Fibroblast of villous mesenchyme (primary cell): ENCODE measurements around a stretch of chr3.

DNA sequence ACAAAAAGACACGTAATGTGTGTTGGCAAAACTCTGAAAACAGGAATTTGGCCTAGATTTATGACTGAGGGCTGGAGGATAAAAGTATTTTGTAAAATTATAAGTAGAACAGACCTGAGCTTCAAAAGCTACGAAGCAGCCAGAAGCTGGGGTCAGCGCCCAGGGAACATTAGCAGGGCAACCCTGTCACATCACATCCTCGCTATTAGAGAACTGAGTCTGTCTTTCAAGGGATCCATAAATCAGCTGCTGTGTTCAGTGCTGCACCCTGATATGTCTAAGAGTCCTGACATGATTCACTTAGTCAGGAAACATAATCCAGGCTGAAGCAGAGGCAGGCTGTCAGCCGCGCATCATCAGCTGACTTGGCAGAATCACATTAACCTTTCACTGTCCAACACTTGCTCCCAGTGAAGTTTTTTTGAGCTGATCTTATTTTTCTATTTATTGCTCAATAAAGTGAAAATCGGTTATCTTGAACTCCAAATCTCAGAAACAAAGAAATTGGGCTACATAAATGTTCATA lies 23.5 kb downstream of the MYH15 start:
- CAGE, long polyA plus RNA = no peak

DNA sequence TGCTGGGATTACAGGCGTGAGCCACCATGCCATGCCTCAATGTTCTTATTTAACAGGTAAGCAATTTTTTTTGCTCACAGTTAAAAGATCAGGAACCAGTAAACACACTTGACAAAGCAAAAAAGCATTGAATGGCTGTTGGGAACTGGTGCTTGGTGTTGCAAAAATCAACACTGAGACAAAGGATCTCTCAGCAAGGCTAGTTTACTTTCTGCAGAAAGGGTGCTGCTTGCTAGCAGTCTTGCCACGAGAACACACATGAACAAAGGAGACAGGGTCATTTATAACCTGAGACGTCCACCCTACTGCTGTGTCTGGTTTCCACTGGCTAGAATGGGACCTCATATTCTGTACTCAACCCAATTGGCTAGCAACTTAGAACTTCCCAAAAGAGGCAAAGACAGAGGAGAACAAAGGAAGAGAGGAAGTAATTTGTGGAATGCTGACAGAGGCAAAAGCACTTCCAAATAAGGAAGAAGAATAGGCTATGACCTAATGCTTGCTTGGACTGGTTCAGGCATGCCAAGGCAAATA lies 107.2 kb upstream of the NECTIN3 start:
- CAGE, long polyA plus RNA = no peak

DNA sequence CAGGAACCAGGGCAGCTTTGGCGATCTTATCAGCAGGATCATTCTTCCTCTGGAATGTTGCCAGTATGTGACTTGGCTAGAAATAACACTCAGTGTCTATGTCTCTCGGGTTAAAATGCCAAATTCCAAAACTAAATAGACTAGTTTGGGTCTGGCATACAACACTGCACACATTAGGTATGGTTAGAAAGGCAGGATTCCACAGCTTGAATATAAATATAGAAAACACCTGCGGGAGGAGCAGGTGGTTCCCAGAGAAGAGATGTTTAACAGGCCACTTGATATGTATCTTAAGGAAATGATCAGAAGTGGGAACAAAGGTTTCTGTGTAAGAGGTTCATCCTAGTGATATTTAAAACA lies 220.1 kb upstream of the CD96 start:
- CAGE, long polyA plus RNA = no peak

DNA sequence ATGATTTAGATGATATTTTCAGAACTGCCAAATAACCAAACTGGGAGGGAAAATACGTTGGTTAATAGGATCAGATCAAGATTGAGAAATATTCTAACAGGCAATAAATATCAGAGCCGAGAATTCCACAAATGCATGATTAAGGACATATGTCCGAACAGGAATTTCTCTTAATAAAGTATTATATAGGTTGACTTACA lies 75.1 kb upstream of the PHLDB2 start:
- CAGE, long polyA plus RNA = no peak

- CAGE, long polyA plus RNA = no peak
Measured at GRCh38 chr3:112074964-112075513, 11.2 kb upstream of the C3orf52 start.

DNA sequence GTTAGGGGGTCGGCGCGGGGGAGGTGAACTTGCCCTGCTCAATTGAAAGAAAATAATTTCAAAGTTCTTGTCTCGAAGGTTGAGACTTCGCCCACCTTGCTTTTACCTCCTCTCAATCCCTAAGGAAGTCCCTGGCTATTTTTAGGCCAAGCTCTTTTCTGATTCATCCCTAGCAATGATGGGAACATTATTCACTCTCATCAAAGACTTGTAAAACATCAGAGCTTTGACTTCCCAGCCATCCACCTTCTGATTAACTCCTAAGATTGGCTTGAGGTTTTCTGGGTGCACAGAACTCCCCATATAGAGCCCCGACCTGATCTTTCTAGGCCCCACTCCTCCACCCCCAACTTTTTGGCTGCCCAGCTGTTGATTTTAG lies 971 bp downstream of the C3orf52 start:
- CAGE, long polyA plus RNA = no peak

DNA sequence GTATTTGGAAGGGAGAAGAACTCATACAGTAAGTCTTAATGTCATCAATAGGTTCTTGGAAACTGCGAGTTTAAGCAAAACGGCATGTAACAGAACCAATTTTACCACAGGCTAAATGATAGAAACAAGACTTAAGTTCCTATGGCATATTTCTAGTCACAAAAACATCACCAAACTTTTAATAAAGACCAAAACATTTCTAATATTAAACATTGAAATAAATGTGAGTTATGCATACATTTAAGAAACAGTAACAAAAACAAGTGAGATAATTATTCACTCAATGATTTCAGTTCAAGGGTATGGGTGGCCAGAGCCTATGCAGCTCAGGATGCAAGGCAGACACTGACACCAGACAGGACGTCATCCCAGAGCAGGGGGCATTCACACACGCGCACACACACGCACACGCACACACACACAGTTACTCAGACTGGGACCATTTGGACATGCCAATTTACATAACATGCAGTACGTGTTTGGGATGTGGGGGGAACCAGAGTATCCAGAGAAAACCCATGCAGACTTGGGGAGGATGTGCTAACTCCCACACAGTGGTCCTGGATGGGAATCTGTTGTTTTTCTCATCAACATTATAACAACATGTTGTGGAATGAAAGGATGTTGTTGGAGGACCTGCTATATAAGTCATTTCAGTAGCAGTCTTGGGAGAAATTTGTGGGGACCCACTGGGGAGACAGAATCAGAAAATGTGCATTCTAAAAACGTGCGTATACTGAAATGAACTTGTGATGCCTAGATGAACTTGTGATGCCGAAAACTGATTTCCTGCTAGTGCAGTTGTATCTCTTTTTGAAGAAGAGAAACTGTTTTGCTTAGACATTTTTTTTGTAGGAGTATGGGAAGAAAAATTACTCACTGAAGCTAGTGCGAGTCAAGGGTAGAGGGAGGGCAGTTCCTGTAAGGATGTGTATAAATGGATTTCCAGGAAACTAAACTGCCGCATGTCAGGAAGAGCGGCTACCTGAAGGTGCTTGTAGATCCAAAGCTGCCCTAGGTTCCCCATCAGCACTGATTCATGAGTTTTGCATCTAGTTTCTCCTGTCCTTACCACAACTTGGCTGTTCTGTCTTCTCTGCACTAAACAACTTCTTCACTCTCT lies 25.1 kb downstream of the CD200 start:
- CAGE, long polyA plus RNA = no peak

- CAGE, long polyA plus RNA = no peak
Measured at GRCh38 chr3:112459819-112460322, 39.4 kb downstream of the BTLA start.

DNA sequence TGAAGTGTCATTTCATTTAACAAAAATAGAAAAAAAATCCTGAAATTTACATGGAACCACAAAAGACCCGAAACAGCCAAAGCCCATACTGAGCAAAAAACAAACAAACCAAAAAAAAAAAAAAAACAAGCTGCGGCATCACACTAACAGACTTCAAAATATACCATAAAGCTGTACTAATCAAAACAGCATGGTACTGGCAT lies 35.2 kb downstream of the CD200R1 start:
- CAGE, long polyA plus RNA = no peak

GRCh38 chr3:113005697-113006735 lies 13.5 kb downstream of the NEPRO start:
- CAGE, long polyA plus RNA = no peak

DNA sequence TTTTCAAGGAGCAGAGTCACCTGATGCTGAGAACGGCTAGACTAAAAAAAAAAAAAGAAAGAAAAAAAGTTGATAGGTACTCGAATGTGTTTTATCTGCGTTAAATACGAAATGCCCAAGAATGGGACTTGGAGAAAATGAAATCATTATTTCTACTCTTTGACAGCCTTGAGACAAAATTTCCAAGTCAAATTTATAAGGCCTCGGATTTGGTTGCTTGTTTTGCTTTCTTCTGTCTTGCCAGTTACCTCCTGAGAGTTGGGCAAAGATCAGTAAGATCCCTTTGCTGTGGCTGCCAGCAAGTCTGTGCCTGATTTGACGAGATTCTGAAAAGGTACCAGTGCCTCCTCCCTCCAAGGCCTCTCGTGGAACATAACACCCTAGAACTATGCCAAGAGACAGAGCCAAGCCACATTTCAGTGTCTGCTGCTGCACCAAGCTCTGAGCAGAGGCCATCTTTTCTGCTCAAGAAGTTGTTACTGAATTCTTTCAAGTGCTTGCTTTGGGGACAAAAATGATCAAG lies 32.3 kb upstream of the NEPRO start:
- CAGE, long polyA plus RNA = no peak

DNA sequence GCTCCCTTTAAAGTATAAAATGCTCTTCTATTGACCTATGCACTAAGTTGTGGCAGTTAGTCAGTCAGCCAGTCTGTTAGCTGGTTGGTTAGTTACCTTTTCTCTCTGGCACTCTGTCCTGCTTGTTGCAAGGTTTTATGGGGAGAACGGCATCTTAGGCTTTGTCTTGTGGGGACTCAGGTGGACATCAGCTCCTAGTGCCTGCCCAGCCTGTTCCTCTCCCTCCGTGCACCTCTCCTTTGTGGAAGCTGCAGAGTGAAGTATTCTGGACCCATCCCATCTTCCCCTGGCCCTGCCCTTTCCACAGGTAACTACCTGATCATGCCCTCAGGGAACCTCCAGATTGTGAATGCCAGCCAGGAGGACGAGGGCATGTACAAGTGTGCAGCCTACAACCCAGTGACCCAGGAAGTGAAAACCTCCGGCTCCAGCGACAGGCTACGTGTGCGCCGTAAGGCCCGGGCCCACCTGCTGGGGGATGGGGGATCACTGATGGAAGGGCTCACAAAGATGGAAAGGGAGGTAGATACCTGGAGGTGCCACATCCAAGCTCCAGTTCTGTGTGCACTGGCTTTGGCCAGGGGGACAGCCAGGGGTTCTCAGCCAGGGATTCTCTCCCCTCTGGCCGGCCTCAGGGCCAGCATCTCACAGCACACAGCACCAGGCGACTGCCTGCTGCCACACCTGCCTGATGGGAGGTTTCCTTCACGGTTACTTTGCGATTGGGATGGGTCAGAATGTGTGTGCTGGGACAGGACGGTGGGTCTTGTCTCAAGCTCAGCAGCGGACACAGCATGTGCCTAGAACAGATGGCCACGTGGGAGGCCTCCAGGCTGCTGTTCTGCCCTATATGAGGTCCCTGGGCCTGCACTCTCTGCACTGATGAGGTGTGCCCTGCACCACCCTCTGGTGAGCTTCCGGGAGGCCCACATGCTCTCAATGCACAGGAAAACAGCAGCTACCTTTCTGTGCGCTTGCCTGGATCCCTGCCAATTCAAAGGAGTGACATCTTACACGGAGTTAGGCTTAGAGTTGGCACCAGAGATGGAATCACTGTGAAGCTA lies 59.5 kb downstream of the BOC start:
- CAGE, long polyA plus RNA = no peak

- CAGE, long polyA plus RNA = no peak
Measured at GRCh38 chr3:113625774-113626135, 70.7 kb downstream of the USF3 start.

GRCh38 chr3:113663203-113663677 lies 33.2 kb downstream of the USF3 start:
- CAGE, long polyA plus RNA = no peak

GRCh38 chr3:114059914-114060385 lies 3.4 kb downstream of the QTRT2 start:
- CAGE, long polyA plus RNA = no peak

- CAGE, long polyA plus RNA = no peak
Measured at GRCh38 chr3:114070574-114070958, 14.0 kb downstream of the QTRT2 start.

DNA sequence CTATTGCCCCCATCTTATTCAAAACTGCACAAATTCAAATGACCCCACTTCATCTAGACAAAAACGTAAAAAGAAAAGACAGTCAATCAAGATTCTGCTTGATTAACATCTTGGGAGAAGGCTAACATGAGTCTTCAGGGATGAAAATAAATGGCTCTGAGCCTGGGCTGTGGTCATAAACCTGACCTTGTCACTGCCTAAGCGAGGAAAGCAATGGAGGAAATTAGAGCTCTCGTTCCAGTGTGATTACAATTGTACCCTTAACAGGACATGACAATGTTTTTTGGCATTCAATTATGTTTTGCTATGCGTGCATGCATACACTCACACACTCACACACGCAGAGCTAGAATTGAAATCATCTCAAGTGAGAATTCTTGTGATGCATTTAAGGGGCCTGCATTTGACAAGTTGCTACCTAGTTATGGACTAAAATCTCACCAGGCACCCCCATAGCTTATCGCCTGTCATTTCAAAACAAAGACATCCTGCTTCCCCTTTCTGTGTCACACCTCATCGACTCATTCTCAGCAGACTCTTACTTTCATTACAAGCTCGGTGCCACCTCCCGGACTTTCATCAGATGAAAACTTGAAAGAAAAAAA lies 24.1 kb downstream of the ZNF80 start:
- CAGE, long polyA plus RNA = no peak

- CAGE, long polyA plus RNA = no peak
Measured at GRCh38 chr3:114297959-114298389, 4.1 kb downstream of the TIGIT start.

DNA sequence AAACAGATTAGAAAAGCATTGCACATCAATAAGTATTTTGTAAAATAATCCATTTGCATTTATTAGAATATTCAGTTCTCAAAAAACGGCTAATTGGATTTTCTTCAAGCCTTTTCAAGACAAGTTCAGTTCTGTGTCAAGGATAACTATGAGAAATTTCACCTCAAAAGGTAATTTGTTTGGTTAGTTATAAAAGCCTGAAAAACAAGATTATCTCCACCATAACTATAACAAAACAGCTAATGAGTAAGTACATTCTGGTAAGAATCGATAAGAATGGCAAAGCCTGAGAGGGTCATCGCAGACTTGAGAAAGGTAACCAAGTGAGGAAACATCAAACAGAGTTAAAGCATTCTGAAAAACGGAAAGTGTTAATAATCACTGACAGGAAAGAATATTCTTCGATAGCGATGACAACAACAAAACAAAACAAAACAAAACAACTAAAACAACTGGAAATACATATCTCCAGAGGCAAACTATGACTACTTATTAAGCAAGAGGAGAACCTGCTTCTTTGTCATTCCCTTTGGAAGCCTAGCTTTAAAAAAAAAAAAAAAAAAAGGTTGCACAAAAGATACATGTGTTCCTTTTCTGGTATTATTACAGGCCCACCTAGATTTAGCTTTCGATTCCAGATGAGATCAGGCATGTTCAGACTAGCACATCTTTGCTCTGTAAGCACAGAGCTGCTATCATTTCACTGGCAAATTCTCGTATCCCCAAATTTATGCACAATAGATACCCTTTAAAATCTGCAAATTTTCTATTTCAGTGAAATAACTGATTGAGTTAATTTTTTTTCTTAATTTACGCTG lies 155.5 kb downstream of the TIGIT start:
- CAGE, long polyA plus RNA = no peak

GRCh38 chr3:114450965-114452209 lies 157.6 kb downstream of the TIGIT start:
- CAGE, long polyA plus RNA = no peak